Heart (tissue), 3 donors: ENCODE measurements around the gene TUBA3E.

DNA sequence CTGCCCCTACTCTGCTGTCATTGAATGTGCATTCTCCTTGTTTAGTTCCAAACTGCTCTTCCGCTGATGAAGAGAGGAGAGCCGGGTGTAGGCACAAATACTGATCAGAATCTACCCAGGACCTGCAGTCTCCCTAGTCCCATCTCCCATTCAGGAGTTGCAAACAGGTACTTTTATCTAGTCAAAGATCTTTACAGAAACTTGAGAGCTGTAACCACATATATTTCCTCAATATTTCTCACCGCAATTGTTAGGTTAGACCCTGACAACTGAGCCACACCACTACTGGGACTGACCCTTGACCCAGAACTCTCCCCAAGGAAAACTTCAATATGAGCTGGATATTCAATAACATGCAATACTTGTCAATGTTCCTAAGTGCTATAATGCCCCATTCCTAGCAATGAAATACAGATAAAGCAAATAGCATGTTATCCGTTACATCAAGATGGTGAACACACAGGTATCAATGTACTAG is 14.9 kb downstream of the POLR2D start:
- RAMPAGE, long total RNA, 2 experiments = no peak in any of the 2 experiments

DNA sequence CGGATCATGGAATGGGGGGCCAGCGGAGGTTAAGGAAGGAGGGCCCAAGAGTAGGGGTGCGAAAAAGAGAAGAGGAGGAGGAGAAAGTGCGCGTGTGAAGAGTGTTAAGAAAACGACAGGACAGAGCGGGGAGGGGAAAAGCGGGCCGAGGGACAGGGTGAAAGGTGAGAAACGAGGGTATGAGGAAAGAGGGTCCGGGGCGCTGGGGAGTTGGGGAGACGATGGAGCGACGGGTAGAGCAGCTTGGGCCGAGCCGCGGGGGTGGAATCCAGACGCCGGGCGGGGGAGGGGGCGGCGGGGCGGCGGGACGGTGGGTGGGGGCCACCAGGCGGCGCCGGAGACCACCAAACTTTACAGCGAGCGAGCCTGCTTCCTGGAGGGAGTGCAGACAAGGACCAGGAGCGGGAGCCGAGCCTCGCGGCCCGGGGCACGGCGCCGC is 612 bp downstream of the AMMECR1L start:
- RAMPAGE, long total RNA, 2 experiments = no peak in any of the 2 experiments

DNA sequence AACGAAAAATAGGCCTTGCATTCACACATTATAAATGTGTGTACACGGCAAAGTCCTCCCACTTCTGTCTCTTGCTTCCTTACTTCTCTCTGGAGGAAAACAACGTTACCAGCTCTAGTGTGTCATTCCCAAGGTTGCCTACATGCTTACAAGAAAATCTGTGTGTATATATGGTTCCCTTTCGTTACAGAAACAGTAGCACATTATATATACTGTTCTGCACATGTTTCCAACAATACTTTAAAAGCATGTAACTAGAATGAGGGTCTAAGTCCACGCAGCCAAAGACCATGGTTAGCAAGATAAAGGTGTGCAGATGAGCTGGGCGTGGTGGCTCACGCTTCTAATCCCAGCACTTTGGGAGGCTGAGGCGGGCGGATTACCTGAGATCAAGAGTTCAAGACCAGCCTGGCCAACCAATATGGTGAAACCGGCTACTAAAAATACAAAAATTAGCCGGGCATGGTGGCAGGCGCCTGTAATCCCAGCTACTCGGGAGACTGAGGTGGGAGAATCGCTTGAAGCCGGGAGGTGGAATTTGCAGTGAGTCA is 25.0 kb upstream of the UGGT1 start:
- RAMPAGE, long total RNA, 2 experiments = no peak in any of the 2 experiments

- RAMPAGE, long total RNA, 2 experiments = no peak in any of the 2 experiments
Measured at GRCh38 chr2:128259033-128259725, 59.5 kb downstream of the HS6ST1 start.

DNA sequence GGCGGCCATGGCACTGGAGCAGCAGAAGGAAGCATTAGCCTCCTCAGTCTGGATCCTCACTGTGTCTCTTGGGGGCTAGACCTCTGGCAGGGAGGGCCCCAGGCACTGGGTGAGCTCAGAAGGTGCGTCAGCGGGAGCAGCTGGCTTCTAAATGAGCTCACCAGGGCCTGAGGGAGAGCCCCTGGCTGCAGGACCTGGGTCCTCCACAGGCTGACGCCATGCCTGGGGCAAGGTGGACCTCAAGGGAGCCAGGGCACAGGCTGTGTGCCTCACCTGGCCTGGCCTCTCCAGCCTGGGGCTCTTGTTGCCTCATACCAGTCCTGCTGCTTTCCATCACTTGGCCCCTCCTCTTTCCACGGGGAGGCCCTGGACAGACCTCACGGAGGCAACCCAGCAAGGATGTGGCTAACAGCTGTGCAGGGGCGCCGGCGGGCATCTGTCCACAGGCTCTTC is 27.2 kb downstream of the HS6ST1 start:
- RAMPAGE, long total RNA, 2 experiments = no peak in any of the 2 experiments

- RAMPAGE, long total RNA, 2 experiments = no peak in any of the 2 experiments
Measured at GRCh38 chr2:128322793-128323124, 4.1 kb upstream of the HS6ST1 start.

- RAMPAGE, long total RNA, 2 experiments = no peak in any of the 2 experiments
Measured at GRCh38 chr2:128395850-128396329, 77.2 kb upstream of the HS6ST1 start.

DNA sequence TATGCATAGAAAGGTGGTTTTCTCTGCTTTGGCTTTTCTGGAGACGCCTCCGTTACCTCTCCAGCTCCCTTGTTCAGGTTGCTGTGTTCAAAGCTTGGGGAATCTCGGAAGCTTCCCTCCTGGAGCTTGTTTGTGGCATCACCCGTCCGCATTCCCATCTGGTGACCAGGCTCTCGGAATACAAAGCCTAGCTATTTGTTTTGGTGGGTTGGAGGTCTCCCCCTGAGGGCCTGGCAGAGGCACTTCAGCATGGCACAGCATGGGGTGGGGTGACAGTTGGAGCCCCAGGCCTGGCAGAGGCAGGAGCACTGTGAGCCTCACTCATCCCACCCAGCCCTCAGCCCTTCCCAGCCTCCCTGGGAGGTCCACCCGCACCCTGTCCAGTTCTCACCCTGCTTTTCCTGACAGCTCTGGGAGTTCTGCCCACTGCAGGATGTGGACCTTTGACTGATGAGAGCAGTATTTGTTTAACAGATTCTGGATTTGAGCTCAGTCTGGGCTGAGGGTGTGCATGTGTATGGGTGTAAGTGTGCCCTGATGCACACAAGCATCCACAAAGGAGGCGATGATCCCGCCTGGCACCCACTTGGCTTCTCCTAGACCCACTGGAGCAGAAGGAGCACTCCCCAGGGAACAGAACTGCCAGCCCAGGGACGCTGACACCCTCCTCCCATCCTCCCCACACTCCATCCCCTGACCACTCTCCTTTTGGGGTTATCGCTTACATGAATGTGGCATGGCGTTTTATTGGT is 107.4 kb upstream of the HS6ST1 start:
- RAMPAGE, long total RNA, 2 experiments = no peak in any of the 2 experiments

DNA sequence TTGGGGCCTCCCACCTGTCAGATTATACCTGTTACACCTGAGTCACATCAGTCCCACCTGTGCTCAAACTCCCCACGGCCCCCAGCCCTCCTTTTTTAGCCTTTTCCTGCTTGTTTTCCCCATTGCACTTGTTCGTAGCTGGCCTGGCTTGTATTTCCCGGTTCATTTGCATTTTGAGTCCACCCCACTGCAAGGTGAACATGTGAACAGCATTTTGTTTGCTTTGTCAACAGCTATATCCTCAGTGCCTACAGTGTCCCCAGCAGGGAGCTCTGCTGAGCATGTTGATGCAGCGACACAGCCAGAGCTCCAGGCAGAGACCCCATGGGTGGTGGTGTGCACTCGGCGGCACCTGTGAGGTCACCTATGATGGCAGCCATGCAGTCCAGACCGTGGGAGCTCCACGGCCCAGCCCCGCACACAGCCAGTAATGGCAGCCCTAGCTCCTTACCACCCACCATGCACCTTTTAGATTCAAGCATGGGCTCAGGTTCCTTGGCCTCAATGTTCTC is 276.5 kb upstream of the HS6ST1 start:
- RAMPAGE, long total RNA, 2 experiments = no peak in any of the 2 experiments

DNA sequence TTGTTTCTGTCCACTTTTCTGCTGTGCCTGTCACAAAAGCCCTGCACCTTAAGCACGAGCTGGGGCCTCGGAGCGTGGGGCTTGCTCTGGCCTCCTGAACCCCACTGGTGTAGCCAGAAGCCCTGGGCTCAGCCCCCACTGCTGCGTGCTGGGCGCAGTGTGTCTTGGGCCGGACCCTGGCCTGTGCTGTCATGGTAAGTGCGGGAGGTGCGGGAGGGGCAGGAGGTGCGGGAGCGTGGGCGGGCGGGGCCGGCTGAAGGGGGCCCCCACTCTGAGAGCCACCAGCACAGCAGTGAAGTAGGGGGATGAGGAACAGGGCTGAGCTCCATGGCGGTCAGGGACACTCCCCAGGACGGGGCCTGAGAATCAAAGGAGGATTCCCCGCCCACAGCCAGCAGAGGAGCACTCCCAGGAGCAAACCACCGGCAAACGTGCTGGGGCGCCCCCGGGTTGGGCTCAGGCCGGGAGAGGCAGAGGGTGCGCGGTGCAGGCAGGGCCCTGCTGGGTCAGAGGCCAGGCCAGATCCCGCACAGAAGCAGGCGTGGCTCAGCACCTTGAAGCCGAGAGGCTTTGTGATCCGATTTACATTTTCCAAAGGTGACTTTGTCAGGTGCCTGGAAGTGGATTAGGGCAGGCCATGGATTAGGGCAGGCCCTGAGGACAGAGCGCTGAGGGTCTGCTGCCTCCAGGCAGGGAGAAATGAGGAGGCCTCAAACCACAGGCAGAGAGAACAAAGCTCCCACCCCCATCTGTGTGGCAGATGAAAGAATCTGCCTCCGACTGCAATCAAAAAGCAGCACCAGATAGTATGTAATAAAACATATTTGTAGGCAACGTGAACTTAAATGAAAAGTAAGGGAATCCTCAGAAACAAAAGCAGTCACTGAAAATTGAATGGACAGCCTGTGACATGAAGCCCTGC is 152.0 kb upstream of the RAB6C start:
- RAMPAGE, long total RNA, 2 experiments = no peak in any of the 2 experiments

GRCh38 chr2:130198215-130198883 is at the start of gene TUBA3E:
TSS of gene TUBA3E (minus strand) at chr2:130198439.
- RAMPAGE, long total RNA, 2 experiments = no peak in any of the 2 experiments

DNA sequence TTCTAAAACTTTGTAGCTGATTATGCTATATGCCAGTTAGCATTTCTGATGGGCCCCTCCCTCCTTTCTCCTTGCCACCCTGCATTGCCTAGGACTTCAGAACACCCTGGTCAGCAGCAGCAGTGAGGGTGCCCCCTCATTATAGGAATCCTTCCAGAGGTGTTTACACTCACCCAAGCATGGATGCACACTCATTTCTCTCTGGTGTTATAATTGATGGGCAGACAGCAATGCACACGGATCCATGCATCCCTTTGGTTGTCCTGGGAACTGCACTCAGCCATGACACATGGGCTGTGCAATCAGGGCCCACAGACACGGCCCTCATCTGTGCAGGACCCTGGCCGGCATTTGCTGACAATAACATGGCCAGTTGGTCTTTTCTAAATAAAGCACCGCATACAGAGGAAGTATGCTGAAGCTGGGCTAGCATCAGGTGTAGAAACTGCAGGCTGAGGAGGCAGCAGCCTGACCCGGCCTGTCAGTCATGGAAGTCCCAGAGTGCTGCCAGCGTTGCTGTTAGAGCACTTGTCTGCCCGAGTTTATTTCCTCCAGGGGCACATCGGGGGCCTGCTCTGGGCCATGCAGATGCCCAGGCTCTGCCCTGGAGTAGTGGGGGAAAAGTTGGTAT is 4.3 kb upstream of the PTPN18 start:
- RAMPAGE, long total RNA, 2 experiments = no peak in any of the 2 experiments

GRCh38 chr2:130355025-130355554 is 766 bp upstream of the PTPN18 start:
- RAMPAGE, long total RNA, 2 experiments = no peak in any of the 2 experiments

- RAMPAGE, long total RNA, 2 experiments = no peak in any of the 2 experiments
Measured at GRCh38 chr2:130387762-130388130, 31.9 kb downstream of the PTPN18 start.

- RAMPAGE, long total RNA, 2 experiments = no peak in any of the 2 experiments
Measured at GRCh38 chr2:130756191-130756465, 788 bp downstream of the AMER3 start.

DNA sequence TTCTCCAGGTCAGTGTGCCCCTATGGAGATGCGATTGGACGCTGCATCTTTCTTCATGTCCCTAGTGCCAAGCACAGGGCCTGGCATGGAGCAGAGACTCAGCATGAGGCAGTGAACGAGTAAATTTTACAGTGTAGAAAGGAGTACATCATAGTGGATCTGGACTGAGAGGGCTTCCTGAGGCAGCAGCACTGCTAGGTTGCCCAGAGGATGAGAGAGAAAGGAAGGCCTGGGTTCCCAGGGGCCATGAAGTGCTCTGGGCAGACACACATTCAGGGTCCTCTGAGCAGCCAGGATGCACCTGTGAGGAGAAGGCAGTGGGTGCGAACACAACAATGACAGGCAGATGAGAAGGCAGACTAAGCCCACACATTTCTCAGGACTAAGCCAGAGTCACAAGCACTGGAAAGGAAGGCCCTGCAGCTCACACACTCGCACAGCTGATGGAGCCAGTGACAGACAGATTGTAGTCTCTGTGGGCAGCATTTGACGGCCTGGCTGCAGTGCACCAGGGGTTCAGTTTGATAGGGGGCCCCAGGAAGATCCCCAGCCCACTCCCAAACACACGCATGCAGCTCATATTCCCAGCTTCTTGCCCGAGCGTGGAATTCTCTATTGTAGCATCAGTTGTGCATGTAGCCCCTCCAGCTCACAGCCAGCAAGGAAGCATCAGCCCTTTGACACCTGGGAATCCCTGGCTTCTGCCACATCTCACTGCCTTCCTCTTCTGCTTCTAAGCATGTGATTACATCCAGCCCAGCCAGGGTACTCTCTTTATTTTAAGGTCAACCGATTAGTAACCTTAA is 61.9 kb downstream of the ARHGEF4 start:
- RAMPAGE, long total RNA, 2 experiments = no peak in any of the 2 experiments

DNA sequence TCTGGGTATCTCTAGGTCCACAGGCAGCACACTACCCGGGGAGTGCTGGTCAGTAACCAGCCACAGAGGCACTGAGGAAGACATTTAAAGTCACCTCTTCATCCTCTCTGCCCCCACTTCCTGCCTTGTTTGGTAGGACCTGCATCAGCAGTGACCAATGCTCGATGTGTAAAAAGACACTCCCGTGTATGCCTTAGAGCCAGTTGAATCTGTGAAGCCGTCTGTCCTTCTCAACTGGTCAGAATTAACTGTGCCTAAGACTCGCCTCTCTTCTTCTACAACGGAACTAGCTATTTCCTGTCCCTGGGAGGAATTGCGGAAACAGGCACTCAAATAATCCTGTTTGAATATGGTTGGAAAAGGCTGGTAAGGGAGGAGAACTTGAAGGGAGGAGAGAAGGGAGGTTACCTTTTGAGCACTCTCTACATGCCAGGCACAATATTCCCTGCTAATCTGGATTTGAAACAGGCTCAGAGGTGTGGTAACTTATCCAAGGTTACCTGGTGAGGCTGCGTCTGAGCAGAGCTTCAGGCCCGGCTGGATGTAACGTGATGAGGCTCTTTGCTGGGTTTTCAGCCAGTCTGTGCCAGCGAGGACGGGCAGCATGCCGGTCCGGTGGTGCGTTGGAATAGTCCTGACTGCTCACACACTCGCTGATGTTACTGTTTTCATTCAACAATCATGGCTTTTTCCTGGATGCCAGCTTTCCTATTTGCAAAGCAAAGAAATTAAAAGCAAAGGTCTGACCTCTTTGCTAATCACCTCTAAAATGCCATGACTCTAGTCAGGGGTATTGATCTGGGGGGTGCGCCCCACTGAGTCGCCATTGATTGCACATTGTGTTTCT is 127.0 kb downstream of the FAM168B start:
- RAMPAGE, long total RNA, 2 experiments = no peak in any of the 2 experiments

GRCh38 chr2:131017242-131017806 is 75.9 kb downstream of the FAM168B start:
- RAMPAGE, long total RNA, 2 experiments = no peak in any of the 2 experiments

- RAMPAGE, long total RNA, 2 experiments = no peak in any of the 2 experiments
Measured at GRCh38 chr2:131050645-131051141, 42.6 kb downstream of the FAM168B start.

GRCh38 chr2:131081566-131082330 is 11.5 kb downstream of the FAM168B start:
- RAMPAGE, long total RNA, 2 experiments = no peak in any of the 2 experiments